Mesenteric fat pad (tissue), 1 donor: ENCODE measurements around the gene TSPAN31.

- PRO-cap: no peak
Observed at GRCh38 chr12:57388840-57389553, 41.8 kb downstream of the R3HDM2 start.

GRCh38 chr12:57435232-57435656 is 660 bp downstream of the INHBC start:
- PRO-cap: no peak

DNA sequence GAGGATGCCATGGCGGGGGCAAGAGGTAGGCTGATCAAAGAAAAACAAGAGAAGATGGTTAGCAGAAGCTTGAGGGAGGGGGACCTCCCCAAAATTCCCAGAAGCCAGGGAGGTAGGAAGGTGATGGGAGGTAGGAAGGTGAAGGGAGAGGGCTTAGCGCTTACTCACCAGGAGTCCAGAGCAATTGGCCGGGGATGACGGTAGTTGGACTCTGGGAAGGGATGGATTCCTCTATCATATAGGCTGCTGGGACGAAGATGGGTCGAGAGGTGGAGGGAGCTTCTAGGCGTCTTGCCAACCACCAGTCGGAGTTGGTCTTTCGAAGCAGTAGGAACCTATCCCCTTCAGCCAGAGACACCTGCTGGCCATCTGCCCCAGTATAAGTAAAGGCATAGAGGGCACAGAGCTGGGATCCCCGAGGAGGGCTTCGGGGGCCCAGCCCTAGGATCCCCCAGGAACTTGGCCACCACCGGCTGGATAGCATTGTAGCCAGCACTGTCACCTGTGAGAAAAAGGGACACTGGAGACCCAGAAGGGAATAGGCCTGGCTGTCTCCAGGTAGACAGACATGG is 657 bp downstream of the ARHGAP9 start:
- PRO-cap: no peak

DNA sequence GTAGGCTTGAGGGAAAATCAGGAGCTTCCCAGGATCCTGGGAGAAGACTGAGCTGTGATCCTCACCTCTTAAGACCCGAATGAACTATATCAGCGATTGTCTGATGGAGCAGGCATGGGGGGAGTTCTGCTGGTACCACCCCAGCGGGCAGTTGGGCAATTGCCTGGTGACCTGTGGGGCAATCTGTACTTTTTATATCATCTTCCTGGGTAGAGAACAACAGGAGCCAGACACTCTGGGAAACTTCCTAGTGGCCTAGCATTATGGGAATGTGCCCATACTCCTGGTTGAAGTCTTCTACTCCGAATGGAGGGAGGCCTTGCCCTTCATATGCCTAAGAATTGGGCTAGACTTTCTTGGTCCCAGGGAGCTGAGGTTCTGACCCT is 831 bp downstream of the MBD6 start:
- PRO-cap: no peak

- PRO-cap: no peak
Observed at GRCh38 chr12:57612235-57612768, 1.1 kb downstream of the ARHGEF25 start.

DNA sequence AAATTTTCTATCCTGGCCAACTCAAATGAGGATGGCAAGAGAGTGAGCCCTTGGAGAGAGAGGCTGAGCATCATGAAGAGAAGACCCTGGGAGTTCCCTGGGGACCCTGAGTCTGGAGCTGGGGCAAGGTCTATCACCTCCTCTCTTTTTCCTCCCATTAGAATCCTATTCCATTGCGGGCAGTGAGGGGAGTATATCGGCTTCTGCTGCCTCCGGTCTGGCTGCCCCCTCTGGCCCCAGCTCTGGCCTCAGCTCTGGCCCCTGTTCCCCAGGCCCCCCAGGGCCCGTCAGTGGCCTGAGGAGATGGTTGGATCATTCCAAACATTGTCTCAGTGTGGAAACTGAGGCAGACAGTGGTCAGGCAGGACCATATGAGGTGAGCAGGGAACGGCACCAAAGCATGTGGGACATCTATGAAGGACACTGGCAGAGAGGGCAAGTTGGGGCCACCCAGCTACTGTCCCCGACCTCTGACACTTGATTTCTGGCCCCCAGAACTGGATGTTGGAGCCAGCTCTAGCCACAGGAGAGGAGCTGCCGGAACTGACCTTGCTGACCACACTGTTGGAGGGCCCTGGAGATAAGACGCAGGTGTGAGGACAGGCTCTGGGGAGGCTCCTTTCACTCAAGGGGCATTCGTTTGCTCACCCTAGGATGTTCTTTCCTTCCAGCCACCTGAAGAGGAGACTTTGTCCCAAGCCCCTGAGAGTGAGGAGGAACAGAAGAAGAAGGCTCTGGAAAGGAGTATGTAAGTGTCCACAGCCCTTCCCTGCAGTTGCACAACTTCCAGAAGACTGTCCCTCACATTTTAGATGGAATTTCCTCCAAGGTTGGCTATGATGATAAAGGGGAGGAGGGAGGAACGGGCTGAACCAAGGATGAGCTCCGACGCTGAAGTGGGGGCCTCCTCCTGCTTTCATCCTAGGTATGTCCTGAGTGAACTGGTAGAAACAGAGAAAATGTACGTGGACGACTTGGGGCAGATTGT is 1.8 kb downstream of the ARHGEF25 start:
- PRO-cap: no peak

DNA sequence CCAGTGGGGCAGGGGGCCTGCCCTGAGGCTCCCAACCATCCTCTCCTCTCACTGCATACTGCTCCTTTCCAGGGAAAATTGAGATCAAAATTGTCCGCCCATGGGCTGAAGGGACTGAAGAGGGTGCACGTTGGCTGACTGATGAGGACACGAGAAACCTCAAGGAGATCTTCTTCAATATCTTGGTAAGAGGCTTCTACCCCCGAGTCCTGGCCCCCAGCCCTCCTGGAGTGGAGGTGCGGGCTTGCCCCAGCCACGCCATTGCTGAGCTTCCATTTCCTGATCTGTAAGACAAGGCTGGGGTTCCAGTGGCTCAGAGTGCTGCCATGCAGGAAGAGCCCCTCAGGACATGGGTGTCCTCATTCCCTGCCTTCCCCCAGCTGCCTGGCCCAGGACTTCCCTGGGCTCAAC is 18.2 kb downstream of the AGAP2 start:
- PRO-cap: no peak

- PRO-cap: bidirectional peak, plus-strand start at chr12:57745001, minus-strand start at chr12:57744824
Observed at GRCh38 chr12:57744953-57745587, at the start of gene TSPAN31. TSPAN31 (plus strand) TSS chr12:57745039.

DNA sequence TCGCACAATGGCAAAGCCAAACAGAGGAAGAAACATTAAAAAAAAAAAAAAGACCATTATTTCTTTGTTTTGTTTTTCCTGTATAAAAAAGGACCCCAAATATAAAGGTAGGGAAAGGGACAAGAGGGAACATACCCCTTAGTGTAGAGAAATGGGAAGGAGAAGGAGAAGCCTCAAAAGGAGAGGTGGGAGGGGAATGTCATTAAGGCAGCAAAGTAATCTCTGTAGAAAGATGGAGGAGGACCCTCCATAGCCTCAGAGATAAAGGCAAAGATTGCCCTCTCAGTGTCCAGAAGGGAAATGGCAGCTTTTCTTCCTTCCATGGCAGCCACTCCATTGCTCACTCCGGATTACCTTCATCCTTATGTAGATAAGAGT is 3.3 kb downstream of the TSPAN31 start:
- PRO-cap: no peak

- PRO-cap: bidirectional peak, plus-strand start at chr12:57845720, minus-strand start at chr12:57845534
Observed at GRCh38 chr12:57845029-57845688, 1.4 kb downstream of the CTDSP2 start.

DNA sequence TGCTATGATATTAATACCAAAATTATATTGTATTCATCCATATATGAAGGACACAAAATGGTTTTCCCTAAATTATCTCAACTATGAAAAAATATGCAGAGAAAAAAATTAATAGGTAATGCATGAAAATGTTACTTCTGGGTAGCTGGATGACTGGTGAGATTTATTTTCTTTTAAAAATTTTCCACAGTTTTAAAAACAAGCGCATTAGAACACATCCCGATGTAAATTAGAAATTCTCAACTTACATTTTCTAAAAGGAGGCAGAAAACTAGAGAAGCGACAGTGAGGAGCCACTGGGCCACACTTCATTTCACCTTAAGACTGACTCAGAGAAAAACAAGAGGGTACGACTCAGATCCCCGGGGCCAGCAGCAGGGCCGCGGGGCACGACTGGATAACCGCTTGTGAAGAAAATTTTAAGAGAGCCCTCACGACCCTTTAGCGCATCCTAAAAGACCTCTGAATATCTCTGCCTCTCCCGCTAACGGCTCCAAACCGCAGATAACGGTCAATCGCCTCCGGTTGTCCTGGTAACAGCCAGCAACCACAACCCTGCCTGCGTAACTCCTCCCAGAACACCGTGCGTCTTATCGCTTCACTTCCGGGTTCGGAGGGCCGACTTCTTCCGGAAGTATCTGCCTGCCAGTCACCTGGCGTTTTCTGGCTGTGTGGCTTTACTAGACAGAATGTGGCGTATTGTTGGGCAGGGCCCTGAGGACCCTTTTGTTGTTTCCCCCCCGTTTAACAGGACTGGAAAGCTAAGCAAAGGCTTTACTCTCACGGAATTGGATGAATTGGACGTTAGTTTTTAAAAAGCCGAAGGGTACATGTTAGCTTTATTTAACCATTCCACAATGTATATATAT is 5.5 kb upstream of the ATP23 start:
- PRO-cap: bidirectional peak, plus-strand start at position 652 of the sequence, minus-strand start at position 561 of the sequence

DNA sequence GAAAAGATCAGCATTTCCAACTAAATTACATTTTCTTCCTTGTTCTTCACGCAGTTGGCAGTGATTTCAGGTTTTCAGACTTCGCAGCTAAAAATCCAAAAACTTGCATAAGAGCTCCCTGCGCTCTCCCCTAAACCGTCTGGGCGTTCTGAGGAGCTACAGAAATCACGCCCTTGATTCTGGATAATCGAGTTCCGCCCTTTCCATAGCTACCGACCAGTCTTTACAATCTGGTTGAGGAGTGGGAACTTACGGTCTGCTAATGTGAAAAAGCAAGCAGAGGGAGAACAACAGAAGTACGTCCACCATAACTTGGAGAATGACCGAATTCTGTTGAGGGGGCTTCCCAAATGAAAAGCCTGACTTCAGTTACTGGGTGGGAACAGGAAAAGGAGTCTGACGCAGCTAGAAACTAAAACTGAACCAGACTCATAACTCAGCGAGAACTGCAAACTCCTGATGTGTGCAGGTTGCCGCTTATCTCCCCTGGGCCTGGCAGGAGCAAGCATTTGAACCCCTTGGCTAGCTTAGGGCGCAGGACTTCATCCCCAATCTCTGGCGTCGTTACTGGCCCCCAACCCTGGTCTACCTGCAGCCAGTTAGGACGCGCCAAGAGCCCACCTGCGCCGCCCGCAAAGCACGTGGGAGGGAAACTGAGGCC is 1.0 kb downstream of the LRIG3 start:
- PRO-cap: no peak

- PRO-cap: no peak
Observed at GRCh38 chr12:59664597-59665016, 68.8 kb downstream of the SLC16A7 start.

DNA sequence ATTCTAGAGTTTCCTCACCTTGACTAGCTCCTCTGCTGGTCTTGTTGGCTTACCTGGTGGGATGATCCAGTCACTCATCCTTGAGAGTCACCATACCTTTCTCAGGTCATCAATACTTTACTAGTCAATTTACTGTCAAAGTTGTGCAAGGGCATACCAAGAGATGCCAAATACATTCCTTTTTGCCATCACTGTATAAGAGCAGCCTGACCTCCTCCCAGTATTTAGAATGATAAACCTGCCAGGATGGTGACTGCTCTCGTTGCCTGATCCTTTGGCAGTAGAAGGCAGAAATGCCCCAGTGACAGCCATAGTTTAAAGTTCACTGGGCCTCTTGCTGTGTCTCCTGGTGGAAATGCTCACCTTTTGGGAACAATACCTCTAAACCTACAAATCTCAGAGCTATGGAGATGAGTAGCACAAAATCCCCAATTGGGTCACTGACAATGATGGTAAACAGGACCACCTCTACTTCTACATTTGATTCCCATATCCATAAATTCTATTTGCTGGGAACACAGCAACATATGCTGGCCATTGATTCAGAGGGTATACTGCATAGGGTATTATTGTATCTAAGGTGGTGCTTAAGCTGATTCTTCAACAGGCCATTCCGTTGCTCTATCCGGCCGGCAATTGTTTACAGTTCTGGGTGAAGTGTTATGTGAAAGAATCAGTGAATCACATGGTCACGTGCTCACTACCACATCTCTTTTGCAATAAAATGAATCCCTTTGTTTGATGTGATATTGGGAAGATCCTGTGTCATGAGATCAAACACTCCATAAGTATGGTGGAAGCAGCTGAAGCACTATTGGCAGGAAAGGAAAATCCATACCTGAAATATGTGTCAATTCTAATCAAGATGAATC is 7.9 kb upstream of the USP15 start:
- PRO-cap: no peak

DNA sequence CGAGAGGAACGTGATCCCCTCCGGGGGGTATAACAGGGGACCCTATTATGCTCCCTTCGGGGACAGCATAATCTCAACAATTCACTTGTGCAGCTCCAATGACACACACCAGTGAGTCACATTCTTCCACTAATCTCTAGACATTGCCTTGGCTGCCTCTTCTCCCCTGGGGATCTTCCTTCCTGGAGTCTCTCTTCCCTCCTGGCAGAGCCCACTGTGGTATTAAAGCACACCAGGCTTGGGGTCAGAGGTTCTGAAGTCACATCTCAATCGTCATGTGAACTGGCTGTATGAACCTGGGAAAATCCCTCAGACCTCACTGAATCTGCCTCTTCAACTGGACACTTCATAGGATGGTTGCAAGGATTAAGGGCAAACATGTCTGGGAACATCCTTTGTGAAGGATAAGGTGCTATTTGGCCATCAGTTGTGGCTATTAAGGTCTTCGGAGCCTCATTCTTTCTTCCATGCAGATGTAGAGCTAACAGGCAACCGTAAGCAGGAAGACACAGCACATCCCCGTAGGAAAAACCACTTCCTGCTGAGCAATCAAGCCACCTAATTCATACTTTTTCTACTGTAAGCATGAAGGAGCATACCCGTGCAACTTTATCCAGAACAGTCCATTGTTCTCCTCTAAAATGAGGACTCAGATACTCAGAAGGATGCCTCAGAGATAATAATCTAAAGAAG is 232.2 kb downstream of the PPM1H start:
- PRO-cap: no peak

GRCh38 chr12:62900918-62901245 is 34.1 kb downstream of the PPM1H start:
- PRO-cap: no peak

DNA sequence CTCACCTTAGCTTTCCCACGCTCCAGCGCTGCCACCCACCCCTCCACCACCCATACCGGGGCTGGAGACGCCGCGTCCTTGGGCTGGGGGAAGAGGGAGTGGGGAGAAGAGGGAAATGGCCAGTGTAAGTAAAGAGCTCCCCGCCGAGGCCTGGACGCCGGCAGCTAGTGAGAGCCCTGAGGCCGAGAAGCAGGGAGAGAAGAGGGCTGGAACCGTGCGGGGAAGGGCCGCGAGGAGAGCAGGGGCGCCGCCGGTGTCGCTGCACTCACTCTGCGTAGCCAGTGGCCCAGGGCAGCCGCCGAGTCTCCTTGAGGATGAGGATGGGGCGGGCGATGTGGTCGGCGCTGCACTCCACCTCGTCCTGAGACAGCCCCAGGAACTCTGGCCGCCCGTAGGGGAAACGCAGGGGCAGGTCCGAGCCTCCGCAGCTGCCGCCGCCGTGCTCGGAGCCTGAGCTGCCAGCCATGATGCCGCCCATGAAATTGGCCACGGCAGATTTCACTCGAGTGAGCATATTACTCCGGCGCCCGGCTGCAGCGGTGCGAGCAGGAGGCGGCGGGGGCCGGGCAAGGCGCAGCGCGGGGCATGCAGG is 631 bp downstream of the PPM1H start:
- PRO-cap: no peak

DNA sequence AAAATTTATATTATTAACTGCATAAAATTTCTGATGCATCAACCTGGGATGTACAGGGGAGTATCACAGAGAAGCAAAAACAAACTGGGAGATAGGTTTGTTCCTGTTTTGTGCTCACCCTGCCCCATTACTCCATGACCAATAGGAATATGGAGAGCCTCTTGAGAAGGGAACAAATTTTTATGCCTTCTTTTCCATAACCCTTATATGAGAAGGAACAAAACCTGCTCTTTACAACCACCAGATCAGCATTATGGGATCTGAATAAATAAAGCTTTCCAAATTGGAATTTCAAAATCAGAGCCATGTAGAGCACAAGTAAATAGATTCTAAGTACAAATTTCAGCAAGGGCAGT is 75.7 kb upstream of the AVPR1A start:
- PRO-cap: no peak

DNA sequence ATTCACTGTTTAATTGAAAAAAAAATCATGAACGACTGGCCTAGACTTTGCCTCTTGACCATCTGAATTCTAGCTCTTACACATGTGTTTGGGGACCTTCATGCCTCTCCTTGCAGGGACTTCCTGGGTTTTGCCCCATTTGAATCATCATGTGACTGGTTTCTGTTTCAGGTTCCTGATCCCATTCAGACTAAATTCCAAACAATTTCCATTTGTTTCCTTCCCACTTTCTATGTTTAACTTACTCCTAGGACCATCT is 125.5 kb upstream of the AVPR1A start:
- PRO-cap: no peak

DNA sequence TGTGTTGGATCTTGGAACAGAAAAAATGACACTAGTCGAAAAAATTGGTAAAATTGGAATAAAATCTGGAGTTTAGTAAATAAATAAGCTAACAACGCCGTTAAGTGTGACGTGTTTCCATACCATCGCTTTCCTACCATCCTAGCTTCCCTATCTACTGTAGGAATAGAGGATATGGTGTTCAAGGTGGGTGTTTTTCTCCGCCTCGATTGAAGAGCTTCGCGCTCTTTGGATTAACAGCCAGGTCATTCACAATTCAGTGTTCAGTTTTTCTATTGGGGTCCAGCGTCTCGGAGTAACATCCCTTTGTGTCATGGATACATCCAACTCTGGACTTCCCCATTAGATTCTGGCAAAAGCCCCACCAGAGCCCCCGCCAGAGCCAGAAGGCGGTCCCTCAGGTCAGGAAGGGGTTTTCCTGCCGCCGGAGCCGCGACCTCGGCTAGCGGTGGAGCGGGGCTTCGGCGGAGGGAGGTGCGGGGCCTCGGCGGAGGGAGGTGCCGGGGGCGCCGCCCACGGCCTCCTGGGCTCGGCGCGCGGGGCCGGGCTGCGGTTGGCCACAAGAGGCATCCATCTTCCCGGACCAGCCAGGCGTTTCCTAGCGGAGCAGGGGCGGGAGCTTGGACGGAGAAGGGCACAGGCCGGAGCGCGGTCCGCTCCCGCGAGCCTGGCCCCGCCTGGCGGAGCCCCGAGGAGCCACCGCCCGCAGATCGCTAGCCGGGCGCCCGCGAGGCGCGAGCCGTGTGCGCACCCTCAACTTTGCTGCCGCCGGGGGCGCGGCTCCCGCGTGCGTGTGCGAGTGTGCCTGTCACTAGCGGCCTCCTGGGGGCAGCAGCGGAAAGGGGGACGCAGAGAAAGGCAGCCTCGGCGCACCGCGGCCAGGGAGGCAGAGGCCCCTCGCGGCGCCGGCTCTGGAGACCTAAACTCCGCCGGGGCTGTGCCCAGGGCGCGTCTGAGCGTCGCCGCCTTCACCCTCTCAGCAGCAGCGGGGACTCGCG is 999 bp upstream of the SRGAP1 start:
- PRO-cap: bidirectional peak, plus-strand start at position 664 of the sequence, minus-strand start at position 450 of the sequence; unidirectional peak, plus-strand start at position 851 of the sequence; unidirectional peak, plus-strand start at position 889 of the sequence